Mesenteric fat pad (tissue), 1 donor: ENCODE measurements around a stretch of chr3.

DNA sequence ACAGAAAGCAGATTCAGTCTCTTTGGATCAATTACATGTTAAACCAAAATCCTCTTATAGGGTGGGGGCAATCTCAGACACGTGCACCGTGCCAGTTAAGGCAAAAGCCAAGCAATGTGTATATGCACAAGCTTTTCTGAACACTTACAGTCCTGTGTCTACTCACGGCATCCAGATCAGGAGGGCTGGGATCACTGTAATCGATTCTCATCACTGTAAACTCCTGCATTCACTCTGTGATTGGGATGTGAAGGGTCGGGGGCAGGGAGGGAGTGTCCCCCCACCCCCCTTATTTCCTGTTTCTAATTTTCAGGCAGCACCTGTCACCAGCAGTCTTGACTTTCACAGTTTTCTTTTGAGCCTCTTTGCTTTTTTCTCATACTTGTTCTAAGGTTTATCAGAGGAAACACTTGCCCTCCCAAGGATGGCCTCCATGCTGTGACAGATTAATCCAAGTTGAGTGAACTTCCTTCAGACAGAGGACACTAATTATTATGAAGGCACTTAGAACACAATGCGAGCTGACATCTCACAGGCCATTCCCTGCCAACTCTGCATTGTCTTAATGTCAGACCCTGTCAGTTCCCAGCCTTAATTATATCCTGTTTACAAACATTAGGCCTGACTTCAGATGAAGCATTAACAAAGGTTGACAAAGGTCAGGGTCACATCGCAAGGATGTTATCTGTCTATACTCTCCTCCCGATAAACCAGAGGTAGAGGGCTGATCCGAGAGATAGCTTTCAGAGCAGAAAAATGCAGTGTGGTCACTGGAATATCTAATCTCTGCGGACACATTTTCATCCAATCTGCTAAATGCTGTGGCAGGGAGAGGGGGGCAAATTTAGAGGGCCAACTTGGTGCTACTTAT lies 153.3 kb downstream of the MECOM start:
- PRO-cap = no peak

DNA sequence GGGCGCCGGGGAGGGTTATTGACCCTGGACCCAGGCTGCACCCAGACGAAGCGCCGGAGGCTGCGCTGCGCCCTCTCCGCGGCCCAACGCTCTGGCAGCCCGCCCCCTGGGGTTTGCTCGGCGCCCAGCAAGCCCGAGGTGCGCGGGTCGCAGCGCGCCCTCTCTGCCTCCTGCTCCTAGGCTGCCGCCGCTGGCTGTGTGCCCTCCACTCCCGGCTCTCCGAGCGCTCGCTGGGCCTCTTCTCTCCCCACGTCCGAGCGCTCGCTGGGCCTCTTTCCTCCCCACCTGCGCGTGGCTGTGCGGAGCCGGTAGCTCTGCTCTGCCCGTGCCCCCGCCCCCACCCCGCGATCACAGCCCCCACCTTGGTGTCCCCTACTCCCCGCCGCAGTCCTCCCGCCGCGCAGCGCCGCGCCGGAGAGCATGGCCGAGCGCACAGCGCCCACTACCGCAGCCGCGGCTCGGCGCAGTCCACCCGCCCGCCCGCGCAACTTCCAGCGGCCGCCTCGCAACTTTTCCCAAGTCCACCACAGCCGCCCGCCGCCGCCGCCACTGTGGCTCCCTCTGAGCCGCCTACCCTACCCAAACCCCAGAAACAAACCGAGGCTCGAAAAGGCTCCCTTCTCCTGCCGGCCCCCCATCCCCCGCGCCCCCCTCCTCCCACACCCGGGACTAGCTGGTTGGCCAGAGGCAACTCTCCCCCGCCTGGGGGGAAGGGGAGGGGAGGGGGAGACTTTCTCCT lies 1.1 kb downstream of the MECOM start:
- PRO-cap = no peak

GRCh38 chr3:169821980-169822979 lies 9.6 kb upstream of the LRRC34 start:
- PRO-cap = no peak

DNA sequence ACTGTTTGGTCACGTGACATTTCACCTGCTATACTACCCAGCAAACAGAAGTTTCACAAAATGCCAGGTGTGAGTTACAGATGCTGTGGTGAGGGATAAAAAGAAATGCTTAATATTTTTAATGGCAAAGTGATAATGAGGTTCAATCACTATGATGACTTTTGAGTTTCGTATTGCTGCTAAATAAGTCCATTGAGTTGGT lies 26.1 kb upstream of the SEC62 start:
- PRO-cap = no peak

- PRO-cap = no peak
Observed at GRCh38 chr3:170046438-170046700, 8.6 kb downstream of the GPR160 start.

GRCh38 chr3:170141339-170142071 lies 40.0 kb downstream of the PHC3 start:
- PRO-cap = no peak

GRCh38 chr3:170286493-170287037 lies 64.3 kb downstream of the PRKCI start:
- PRO-cap = no peak

DNA sequence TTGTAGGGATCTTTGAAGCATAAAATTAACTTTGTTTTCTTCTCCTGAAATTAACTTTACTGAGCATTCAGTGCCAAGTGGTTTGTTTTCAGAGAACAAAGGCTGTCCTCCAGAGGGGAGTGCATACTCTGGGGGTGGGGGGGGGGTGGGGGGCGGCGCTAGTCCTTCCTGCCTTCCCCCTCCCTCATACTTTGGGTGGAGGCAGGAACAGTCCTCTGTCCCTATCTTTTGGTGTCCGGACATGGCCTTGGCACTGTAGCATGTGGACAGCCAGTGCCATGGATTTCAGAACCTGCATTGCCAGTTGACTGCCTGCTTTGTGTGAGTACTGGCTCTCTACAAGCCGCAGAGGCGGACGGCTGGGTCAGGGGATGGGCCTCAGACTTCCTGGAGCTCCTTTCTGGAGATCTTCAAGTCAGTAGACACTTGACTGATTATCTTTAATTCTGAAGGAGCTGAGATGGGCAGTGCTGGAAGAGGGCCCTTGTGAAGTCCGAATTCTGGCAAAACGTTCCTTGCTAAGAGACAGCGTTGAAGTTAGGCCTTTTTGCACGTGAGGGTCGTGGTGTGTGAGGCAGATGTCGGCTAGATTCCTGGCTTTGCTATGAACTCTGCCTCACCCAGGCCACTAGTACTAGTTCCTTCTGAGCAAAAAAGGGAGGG lies 2.5 kb downstream of the CLDN11 start:
- PRO-cap = no peak

DNA sequence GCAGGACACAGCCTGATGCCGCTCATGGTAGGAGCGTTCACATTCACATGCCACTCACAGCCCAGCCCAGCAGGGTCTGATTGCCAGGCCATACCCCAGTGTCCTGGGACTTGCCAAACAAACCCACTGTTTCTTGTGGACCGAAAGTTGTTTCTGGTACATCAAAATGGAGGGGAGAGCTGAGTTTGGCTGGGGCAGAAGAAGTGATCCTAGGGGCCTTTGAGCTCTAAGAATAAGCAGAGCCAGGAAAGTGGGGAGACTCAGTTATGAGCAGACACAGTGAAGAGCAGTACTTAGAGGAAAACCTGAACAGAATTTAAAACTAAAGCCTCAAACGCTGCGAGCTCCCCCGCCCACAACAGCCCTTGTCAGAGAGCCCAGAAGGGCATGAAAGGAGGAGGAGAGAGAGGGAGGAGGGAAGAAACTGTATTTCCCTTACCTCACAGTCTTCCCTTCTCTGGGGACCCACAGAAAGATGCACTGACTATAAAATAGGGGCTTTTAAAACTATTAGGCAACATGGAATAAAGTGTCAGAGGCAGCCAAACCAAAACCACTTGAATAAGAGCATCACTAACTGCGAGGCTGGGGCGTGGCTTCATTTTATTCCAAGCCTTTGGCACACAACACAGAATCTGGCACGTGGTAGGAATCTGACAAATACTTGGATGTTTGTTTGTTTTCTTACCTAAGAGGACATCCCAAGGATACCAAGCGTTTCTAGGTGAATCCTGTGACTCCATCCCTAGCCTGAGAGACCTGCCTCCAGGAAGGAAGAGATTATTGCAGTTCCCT lies 129.0 kb downstream of the RPL22L1 start:
- PRO-cap = no peak

- PRO-cap = no peak
Observed at GRCh38 chr3:170867044-170868328, 2.5 kb downstream of the RPL22L1 start.

GRCh38 chr3:171002235-171002770 lies 24.2 kb downstream of the SLC2A2 start:
- PRO-cap = no peak

DNA sequence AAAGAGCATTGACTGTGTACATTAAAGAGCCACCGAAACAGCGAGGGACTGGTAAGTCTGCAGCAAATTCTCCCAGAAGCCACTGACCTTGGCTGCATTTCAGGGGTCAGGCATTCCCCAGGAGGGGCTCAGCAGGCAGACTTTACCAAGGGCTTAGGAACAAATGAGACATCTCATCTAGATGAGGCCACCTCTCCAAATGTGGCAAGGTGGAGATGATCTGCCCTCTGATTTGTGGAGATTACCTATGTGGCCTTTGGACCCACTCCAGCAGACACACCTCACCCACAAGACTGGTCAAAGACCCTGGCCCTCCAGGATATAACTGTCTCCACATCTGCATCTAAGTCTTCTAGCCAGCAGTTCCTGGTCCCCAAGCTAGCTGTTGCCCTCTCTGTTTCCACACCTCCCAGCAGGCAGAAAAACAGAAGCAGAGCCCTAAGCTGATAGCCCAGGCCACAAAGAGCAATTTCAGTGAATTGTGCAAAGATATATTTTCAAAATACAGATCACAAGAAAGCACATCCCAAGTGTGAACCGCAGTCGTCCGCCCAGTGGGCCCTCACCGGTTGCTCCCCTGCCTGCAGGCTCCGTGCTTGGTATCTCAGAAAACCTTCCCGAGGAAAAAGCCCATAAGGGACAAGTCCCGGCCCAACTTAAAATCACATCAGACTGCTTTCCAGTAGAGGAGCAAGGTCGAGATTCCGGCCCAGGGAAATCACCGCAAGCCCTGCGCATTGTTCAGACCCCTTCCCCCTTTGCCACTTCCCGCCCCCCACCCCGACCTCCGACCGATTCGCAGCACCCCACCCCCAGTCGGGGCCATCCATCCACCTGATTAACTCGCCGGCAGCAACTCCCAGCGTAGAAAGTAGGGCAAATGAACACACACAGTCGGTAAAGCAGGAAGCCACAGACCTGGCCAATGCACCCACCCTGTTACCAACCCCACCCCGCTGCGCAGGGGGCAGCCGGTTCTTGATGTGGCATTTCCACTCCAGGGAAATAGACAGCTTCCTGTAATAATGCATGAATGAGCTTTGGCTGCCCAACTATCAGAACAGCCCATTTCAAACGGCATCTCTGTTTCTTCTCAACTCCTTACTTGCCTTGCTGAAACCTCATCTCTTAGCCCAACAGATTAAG lies 2.5 kb downstream of the TNIK start:
- PRO-cap = no peak

- PRO-cap = no peak
Observed at GRCh38 chr3:171677372-171678204, 132.7 kb downstream of the PLD1 start.

DNA sequence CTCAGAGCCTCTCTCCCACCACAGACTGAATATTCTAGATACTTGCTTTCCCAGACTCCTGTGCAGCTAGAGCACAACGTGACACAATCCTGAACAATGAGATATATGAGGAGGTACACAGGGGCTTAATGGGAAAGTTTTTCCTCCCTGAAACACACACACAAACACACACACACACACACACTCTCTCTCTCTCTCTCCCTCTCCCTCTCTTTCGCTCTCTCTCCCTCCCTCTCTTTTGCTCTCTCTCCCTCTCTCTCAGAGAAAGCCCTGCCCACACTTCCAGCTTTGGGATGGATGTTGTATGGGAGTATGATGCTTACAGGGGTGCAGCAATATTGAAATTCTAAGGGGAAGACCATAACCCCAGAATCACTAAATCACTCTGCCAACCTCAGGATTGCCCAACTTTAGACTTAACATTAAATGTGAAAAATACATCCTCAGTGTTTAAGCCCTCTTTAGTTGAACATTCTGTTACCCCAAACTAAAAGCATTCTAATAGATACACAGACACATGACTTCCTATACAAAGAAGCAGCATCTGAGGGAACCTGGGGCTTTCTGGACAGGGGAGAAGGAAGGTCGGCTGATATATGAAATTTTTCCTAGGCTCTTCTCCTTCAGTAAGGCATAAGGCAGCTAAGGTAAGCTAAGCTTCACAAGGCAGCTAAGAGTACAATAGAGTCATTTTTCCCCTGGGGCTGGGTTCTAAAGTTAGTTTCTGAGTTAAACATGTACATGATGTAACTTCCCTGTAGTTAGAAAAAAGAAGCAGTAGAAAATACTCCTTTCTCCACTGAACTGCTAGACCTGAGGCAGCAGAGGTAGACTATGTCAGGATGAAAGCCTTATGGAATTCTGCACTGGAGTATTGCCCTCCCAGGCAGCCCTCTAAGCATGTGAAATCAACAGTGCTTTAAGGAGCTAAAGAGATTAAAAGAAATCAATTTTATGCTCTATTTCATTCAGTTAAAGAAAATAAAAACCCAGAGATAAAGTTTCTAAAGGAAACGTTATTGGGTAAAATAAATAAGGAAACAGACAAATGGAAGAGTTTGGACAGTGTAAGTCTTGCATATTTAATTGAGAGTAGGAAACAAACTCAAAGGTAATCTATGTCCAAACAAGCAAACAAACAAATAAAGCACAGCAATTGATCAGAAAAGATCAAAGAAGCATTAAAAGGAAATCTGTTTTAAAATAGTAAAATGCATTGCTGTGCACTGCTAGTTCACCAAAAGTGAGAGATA lies 109.7 kb downstream of the PLD1 start:
- PRO-cap = no peak

DNA sequence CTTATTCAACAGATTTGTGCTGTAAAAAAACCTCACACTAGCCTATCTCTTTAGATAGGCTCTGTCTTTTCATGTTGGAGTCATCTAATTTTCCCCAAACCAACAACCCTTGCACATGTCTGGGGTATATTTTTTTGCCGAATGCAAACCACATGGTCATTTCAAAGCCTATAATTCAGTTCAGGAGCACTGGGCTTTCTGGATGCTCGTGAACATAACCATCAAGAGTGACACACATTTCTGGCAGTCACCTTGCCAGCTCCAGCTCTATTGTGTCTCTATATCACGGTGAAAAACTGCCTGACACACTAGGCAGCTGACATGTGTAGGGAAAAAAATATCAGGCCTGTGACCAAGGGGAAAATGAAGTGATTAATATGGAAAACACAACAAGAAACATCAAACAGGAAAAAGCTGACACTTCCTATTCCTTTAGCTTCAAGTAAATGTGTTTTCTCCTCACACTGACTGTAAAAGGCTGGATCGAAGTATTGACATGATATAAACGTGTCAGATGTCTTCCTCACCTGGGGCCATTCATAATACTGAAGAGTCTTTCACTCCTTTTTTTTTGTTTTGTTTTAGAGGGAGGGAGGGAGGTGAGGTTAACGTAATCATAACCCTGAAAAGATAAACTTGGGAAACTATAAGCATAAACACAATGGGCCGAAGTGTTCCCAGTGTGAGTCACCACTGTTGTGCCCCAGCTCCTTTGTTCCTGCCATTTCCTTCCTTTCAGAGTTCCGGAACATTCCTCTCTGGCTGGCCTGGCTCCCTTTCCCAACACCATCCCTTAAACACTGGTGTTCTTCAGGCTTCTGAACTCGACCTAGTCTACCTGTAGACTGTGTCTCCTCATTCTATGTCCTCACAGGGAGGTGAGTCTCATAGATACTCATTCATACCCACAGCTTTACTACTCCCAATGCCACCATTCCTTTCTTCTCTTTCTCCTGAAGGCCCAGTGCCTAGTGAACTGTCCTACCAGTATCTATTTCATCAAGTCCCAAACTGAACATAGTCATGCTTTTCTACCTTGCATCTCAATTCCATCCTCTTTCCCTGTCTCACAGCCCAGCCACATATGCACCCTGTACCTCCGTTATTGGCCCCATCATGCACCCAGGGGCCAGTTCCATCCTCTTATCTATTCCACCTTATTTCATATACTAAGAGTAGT lies 18.7 kb downstream of the PLD1 start:
- PRO-cap = no peak

DNA sequence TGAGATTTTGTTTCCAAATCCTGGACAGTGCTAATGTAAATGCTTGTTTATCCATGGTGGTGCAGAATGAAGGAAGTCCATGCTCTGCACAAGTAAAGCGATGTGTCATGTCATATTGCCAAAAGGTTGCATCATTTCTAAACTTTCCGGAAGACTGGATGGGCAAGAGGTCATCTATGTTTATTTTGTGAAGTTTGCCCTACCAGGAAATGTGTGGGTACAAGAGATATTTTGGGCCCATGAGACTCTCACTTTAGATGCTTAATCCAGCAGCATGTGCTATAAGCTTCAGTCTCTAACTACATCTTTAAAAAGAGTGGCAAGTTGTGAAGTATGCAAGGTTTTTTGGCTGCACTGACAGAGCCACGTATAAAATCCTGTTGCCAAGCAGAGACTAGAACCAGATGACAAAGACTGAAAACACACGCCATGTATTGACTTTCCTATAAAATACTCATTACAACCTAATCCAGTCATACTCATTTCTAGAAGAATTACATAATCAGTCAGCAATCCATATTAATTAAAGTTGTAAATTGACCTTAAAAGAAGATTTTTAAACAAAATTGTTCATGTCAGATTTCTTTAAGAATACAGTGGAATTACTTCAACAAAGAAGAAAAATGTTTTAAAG lies 72.0 kb upstream of the FNDC3B start:
- PRO-cap = no peak

GRCh38 chr3:172057872-172058558 lies 18.6 kb downstream of the FNDC3B start:
- PRO-cap = no peak

DNA sequence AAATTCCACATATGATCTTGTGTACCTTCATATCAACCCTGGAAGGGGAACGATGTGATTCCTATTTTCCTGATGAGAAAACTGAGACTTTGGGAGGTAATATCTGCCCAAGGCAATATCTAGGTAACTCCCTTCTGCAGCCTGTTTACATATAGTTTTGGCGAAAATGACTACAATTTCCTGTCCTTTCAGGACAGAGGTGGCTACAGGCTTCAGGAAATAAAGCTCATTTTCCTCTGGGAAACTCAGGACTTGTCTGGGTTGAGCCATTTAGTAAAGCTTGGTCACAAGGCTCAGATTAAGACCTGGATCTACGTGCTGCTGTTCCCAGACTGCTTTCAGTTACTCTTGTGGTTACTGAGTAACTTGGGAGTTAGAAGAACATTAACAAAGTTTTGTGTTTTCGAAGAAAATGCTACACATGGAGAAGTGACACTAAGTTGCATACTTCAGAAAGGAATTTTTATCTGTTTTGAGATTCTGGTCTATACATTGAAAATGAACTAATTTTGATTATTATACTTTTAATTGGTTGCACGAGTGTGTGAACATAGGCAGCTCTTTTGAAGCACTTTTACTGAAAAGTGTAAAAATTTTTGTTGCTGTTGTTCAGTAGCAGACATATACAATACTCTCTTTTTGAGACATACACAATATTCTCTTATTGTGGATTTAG lies 27.1 kb downstream of the FNDC3B start:
- PRO-cap = no peak

DNA sequence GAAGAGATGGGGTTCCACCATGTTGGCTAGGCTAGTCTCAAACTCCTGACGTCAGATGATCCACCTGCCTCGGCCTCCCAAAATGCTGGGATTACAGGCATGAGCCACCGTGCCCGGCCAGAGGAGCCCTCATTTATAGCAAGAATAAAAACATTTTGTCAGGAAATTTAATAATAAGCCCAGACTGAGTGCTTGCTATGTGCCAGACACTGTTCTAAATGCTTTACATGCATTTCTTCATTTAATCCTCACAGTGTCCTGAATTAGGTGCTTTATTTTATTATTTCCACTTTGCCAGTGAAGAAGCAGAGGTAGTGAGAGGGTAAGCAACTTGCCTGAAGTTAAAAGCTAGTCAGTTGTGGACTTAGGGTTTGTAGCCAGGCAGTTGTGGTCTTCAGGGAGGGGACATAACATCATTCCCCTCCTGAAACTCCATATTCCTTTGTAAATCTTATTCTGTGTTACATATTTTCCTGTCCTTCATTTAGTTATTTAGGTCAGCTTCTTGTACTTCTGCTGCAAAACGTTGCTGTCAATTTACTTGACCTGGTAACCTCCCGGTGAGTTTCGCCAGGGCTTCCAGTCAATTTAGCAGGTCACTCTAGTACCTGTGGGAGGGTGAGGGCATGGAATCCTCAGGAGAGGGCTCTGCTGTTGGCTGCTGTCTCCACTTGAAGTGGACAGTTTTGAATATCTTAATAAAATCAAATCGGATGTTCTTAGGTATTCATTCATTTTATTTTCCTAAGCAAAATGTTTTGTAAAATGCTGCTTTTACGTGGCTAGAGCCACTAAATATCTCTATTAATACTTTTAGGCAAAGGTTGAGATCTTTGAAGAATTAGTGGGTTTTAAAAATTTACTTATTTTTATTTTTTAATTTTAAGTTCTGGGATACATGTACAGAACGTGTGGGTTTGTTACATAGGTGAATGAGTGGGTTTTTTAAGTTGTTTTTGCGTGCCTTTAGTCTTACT lies 29.5 kb downstream of the FNDC3B start:
- PRO-cap = no peak

- PRO-cap = no peak
Observed at GRCh38 chr3:172083744-172084526, 44.6 kb downstream of the FNDC3B start.